ENCODE measurements around the genes NENF and RPS6KC1.

- RRBS, result no CpG with 5 or more reads among the region's 6 CpGs
These were observed 40.6 kb downstream of the SLC30A1 start for GRCh38 chr1:211538416-211538789.

- RRBS, result no CpG with 5 or more reads among the region's 9 CpGs
These were observed 59.3 kb upstream of the NEK2 start for GRCh38 chr1:211734688-211735227.

- RRBS, result no CpG with 5 or more reads among the region's 2 CpGs
These were observed 64.8 kb upstream of the NEK2 start for GRCh38 chr1:211740300-211740527.

GRCh38 chr1:211958049-211958490 is 77.3 kb downstream of the INTS7 start:
- RRBS, result no CpG with 5 or more reads among the region's 1 CpG

- RRBS, result no CpG with 5 or more reads among the region's 3 CpGs
These were observed 72.0 kb downstream of the DTL start for GRCh38 chr1:212107425-212108144.

DNA sequence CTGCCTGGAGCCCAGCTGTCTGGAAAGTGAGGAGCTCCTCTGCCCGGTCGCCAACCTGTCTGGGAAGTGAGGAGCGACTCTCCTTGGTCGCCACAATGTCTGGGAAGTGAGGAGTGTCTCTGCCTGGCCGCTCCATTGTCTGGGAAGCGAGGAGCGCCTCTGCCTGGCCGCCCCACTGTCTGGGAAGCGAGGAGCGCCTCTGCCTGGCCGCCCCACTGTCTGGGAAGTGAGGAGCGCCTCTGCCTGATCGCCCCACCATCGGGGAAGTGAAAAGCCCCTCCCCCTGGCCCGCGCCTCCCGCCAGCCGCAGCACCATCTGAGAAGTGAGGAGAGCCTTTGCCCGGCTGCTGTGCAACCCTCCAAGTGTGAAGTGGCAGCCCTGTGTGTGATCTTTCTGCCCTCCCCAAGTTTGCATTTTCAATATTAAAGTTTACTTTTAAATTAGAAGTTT is 95.1 kb upstream of the PPP2R5A start:
- RRBS, result no CpG with 5 or more reads among the region's 19 CpGs

DNA sequence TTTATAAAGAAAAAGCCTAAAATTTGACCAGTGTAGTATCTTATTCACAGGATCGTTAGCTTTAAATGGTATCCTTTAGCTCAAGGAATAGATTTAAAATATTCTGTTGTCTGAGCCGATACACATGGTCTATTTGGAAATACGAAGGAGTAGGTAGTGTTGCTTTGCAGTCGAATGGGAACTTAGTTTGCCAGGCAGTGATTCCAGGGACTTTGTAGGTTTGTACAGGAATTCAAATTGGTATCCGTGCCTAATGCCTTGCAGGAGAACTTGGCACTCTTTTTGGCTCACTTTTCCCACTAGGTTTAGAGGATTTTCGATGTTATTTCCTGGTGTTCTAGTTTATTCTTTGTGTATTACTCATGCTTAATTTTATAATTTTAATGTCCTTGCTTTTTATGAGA is 1.6 kb downstream of the PPP2R5A start:
- RRBS, result no CpG with 5 or more reads among the region's 6 CpGs

DNA sequence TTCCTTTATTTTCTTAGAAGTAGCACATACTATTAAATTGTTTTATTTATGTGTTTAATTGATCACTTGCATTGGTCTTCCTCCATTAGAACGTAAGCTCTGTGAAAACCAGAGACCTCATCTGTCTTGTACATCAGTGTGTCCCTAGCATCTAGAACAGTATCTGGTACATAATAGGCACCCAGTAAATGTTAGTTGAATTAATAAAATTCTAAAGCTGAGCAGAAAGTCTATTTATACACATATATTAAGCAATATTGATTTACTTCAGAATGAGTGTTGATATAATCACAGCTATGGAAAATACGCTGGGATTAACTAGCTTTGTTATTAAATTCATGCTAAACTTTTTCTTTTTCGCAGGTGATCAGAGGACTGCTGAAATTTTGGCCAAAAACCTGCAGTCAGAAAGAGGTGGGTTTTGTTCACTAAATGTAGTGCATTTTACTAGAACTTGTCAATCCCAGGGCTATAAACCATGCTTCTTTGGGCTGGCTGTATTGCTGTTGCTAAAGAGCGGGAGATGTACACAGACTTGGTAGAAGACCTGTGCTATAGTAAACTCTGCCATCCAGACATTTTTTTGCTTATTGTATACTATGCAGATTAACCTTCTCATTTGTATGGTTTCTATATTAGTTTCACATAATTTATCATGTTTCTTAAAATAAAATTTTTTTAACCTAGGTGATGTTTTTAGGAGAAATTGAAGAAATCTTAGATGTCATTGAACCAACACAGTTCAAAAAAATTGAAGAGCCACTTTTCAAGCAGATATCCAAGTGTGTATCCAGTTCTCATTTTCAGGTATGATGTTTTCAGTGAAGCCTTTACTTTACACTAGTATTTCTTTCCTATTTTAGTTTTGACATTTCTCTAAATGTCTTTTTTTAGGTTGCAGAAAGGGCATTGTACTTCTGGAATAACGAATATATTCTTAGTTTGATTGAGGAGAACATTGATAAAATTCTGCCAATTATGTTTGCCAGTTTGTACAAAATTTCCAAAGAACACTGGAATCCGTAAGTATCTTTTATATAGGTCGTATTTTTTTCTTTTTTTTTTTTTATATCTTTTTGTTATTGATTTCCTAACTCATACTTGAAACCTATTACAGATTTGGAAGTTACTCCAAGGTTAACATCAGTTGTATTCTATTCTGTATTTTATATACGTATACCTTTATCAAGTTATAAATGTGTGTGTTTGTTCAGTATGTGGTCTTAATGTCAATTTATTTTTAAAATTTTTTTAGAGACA is 58.0 kb downstream of the PACC1 start:
- RRBS, result no CpG with 5 or more reads among the region's 8 CpGs

- RRBS, result 1% methylated on average over 41 of the region's 59 CpGs
These were observed at the start of gene NENF for GRCh38 chr1:212432646-212433203. Gene NENF (plus strand): TSS chr1:212432920.

- RRBS, result no CpG with 5 or more reads among the region's 12 CpGs
These were observed 34.3 kb downstream of the NENF start for GRCh38 chr1:212466717-212467759.

DNA sequence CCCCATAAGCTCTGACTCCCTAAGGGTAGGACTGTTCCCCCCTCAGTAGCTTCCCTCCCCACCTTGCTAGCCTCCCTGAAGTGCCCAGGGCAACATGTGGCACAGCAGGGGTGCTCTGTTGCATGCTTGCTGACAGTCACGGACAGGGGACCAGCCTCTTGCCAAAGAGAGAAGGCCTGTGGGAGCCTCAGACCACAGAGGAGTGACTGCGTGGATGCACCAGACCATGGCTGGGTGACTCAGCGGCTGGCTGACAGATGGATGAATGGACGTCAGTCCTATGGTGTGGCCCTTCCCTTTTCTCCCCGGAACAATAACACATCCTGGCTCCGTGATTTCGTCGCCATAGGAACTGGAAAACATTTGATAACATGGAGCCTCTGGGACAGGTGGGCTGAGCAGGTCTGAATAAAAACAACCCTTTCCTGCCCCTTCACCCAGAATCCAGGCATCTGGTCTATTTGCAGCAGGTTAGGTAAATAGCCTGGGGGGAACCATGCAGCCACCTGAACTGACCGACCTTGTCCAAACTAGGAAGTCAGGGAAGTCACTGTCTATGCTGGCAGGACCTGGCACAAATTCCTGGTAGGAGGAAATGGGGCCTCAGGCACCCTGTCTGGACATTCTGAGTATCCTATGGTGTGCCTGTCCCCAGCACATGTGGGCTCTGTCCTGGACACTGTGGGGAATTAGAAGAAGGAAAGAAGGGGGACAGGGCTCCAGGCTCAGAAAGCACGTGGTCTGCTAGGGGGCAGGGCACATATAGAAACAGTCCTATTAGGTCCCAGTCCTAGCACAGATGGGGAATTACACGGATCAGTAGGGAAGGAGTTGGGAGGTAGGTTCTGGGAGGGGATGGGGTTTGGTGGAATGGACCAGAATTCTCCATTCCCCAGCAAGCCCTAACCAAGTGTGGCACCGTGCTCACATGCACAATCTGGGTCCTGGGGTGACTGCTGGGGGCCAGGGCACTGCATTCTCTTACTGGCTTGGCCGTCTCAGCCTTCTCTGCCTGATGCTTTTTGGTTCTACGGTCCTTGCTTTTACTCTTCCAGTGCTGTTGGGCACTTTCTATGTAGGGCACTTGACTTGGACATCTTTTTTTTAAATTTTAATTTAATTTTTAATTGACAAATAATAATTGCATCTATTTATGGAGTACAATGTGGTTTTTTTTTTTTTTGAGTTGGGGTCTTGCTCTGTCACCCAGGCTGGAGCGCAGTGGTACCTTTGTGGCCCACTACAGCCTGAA is 53.6 kb downstream of the NENF start:
- RRBS, result no CpG with 5 or more reads among the region's 15 CpGs

GRCh38 chr1:212561326-212562041 is 47.1 kb upstream of the ATF3 start:
- RRBS, result no CpG with 5 or more reads among the region's 8 CpGs

DNA sequence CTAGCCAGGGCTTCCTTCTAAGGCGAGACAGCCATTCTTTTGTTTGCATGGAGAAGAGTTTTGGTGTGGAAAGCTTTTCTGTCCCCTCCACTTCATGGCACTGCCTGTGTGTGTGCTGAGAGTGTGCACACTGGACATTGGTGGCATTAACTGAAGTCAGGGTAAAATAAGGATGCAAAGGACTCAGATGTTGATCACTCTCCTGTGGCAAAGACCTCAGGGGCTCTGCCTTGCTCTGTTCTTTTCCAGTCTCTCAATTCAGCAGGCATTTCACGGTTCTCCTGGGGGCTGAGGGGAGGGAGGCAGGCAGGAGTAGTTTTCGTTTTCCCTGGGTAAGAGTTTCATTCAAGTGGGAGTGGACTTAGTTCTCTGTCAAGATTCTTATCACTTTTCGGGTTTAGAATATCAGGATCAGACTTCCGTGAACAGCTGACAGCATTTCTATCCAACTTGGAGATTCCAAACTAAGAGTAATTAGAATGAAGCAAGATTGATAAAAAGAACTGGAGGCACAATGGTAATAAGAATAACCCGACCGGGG is 2.6 kb upstream of the ATF3 start:
- RRBS, result no CpG with 5 or more reads among the region's 7 CpGs

DNA sequence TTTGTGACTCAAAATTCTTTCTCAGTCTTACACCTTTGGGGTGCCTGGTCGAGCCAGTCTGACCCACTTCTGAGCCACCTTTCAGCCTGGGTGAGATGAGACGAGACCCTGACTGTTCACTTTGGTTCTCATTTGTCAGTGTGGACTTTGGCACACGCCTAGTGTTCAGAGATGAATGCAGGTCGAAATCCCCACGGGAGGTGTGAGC is 8.0 kb downstream of the BATF3 start:
- RRBS, result no CpG with 5 or more reads among the region's 5 CpGs

GRCh38 chr1:212792149-212792913 is 637 bp downstream of the TATDN3 start:
- RRBS, result no CpG with 5 or more reads among the region's 30 CpGs

DNA sequence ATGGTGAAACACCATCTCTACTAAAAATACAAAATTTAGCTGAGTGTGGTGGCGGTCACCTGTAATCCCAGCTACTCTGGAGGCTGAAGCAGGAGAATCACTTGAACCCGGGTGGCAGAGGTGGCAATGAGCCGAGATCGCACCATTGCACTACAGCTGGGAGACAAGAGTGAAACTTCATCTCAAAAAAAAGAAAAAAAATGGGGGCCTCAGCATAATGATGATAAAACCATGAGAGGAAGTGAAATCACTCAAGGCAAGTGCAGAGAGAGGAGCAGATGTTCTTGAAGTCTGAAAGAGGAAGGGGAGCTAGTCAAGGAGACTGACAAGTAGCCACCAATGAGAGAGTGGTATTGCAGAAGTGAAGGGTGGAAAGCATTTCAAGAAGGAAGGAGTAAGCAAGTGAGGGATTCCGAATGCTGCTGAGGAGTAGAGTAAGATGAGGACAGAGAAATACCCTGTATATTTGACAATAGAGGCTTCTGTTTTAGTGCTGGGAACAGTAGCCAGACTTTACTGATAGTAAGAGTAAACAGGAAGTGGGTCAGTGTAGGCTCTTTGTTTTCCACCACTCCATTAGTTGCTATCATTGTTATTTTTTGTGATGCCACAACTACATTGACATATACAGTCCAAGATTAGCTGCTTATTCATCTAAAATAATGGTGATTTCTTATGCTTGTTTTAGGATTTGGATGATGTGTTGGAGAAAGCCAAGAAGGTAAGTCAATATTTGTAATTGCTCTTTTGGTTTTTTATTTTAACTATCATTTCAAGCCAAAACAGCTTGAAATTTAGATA is 2.9 kb downstream of the TATDN3 start:
- RRBS, result no CpG with 5 or more reads among the region's 5 CpGs

GRCh38 chr1:212857633-212857962 is 477 bp upstream of the FLVCR1 start:
- RRBS, result no CpG with 5 or more reads among the region's 12 CpGs

GRCh38 chr1:212915183-212916162 is 34.9 kb upstream of the VASH2 start:
- RRBS, result no CpG with 5 or more reads among the region's 15 CpGs

DNA sequence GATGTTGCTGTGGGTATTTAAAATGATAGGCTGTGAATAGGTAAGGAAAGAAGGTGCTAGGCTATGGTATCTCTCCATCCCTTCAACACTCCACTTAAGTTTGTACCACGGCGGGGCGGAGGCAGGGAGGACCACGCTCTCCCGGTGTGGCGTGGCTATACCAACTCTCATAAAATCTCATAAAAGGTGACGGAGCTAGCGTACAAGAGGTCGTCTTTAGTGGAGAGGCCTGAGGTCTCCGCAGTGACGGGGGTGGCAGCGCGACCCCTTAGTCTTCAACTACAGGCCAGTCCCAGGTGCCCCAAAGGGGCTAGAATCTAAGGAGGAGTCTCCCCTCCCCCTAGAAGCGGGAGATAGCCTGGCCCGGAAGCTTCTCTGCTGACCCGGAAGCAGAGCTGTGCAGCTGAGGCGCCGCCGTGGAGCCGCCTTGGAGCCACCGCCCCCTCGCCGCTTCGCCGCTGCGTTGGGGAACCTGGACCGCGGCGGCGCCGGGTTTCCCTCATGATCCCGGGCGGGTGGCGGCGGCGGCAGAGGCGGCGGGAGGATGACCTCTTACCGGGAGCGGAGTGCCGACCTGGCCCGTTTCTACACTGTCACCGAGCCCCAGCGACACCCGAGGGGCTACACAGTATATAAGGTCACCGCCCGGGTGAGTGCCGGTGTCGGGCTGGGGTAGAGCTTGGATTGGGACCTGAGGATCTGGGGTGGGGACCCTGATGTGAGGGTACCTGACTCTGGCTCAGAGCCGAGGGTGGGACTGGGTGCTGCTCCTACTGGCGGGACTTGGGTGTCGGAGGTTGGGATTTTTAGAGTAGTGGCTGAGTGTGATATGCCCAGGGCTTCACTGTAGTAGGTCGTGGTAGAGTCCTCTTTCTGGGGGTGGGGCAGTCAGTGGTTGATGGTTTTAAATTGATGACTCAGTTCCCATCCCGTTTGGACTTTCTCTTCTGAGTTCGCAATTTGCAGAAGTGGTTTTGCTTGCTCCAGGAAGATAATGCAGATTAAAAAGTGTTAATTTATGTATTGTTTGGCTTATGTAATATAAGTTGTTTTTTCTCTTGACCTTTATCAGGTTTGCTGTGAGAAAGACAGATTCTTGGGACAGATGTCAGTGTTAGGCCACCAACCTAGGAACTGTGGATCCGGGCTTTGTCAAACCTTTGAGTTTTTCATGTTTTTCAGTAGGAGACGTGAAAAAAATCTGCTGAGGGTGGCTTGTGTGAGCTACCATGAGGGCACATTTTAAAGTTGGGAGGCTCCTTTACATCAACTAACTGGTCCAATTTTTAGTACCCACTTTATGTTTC is at the start of gene RPS6KC1:
TSS of gene RPS6KC1 (plus strand) at position 381 of the 1,307 bp plus-strand sequence.
- RRBS, result 1% methylated on average over 25 of the region's 57 CpGs

DNA sequence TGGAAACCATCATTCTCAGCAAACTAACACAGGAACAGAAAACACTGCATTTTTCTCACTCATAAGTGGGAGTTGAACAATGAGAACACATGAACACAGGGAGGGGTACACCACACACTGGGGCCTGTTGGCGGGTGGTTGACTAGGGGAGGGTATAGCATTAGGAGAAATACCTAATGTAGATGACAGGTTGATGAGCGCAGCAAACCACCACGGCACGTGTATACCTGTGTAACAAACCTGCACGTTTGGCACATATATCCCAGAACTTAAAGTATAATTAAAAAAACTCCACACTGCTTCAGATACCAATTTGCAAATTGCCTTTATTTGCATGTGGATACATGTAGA is 411.6 kb downstream of the RPS6KC1 start:
- RRBS, result no CpG with 5 or more reads among the region's 5 CpGs